Placental pericyte (primary cell): ENCODE data around the genes NACC1 and PODNL1.

GRCh38 chr19:13060613-13061677 lies 41.7 kb downstream of the LYL1 start:
- CAGE, long polyA plus RNA, result no peak

- CAGE, long polyA plus RNA, result no peak
Observed at GRCh38 chr19:13070442-13071260, 32.0 kb downstream of the LYL1 start.

GRCh38 chr19:13072950-13073398 lies 29.7 kb downstream of the LYL1 start:
- CAGE, long polyA plus RNA, result no peak

- CAGE, long polyA plus RNA, result no peak
Observed at GRCh38 chr19:13081978-13082269, 20.7 kb downstream of the LYL1 start.

DNA sequence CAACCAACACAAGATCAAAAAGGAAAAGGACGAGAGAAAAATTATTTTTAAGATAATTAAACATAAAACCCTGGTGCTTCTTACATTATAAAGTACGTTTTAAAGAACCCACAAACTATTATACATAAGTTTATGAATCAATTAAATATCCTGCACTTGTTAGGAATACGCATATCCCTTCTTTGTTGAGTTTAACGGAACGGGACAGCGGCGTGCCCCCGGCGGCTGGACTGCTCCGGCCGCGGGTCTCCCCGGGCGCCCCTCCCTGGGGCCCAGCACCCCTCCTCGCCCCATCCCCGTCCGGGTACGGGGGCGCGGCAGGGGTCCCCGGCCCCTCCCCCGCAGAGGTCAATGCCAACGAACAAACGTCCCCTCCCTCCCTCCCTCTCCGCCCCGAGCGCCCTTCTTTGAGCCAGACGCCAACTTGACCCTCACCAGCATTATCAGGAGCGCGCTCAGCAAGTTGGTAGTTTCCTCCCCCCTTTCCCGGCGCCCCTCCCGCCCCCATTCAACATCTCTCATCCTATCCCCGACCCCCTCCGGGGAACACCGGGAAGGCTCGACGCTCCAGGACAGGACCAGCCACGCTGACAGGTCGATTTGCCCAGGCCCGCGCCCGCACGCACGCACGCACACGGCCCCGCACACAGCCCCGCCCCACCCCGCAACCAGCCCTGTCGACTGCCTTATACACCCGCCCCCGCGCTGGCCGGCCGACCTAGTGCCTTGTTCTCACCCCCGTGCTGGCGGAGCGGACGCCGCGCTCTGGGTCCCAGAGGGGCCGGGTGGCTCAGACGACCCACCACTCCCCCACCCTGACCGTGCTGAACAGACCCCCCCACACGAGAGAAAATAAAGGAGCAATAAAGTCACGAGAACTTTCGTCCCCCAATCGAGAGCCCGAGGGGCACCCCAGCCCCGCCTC lies 5.1 kb downstream of the LYL1 start:
- CAGE, long polyA plus RNA, result no peak

DNA sequence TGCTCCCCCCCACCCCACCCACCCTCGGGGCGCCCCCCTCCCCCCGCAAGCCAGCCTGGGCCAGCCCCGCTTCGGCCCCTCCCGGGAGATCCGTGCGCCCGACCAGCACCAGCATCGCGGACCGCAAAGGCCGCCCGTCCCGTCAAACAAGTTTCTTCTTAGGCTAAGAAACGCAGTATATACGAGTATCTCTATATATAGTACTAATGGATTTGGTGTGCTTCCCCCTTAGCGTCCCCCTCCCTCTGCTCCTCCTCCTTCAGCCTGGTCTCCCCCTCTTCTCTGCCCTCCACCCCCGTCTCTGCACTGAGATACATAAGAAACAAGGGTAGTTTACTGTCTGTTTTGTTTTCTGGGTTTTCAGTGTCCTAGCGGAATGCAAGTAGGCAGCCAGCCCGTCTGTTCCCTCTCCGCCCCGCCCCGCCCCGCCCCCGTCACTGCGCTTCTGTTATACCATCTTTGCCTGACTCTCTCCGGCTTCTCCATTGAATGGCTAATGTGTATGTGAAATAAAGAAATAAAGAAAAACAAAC lies 4.3 kb downstream of the LYL1 start:
- CAGE, long polyA plus RNA, result no peak

- CAGE, long polyA plus RNA, result no peak
Observed at GRCh38 chr19:13117841-13118660, at the start of gene NACC1. Gene NACC1 (plus strand): TSS chr19:13118264.

DNA sequence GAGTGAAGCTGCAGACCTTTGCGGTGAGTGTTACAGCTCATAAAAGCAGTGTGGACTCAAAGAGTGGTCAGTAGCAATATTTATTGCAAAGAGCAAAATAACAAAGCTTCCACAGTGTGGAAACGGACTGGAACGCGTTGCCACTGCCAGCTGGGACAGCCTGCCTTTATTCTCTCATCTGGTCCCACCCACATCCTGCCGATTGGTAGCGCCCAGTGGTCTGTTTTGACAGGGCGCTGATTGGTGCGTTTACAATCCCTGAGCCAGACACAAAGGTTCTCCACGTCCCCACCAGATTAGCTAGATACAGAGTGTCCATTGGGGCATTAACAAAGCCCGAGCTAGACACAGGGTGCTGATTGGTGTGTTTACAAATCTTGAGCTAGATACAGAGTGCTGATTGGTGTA lies 35.8 kb downstream of the IER2 start:
- CAGE, long polyA plus RNA, result no peak

- CAGE, long polyA plus RNA, result no peak
Observed at GRCh38 chr19:13207630-13208352, 57.6 kb downstream of the IER2 start.

- CAGE, long polyA plus RNA, result no peak
Observed at GRCh38 chr19:13260860-13261693, 110.9 kb downstream of the IER2 start.

DNA sequence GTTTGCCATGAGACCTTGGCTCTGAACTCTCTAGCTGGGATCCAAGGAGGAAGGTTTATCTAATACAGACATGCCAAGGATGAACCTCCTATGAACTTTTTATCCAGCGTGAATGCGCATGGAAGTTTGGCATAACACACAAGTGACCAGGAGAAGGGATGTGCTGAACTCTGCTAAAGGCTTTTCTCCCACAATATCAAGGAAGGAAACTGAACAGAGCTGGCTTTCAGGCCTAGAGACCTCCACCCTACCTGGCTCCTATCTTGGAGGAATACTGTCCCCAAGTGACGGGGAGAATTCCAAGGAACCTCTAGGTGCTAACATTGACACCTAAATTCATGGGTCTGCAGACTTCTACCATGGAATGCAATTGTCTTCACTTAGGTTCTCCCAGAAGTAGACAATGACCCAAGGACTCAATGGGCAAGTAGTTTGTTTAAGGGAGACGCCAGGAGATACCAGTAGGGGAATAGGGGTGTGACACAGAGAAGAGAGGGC lies 51.2 kb upstream of the YJU2B start:
- CAGE, long polyA plus RNA, result no peak

- CAGE, long polyA plus RNA, result no peak
Observed at GRCh38 chr19:13774945-13775268, 651 bp downstream of the C19orf53 start.

GRCh38 chr19:13804543-13805232 lies 9.4 kb downstream of the ZSWIM4 start:
- CAGE, long polyA plus RNA, result no peak

GRCh38 chr19:13813154-13813632 lies 17.9 kb downstream of the ZSWIM4 start:
- CAGE, long polyA plus RNA, result no peak

DNA sequence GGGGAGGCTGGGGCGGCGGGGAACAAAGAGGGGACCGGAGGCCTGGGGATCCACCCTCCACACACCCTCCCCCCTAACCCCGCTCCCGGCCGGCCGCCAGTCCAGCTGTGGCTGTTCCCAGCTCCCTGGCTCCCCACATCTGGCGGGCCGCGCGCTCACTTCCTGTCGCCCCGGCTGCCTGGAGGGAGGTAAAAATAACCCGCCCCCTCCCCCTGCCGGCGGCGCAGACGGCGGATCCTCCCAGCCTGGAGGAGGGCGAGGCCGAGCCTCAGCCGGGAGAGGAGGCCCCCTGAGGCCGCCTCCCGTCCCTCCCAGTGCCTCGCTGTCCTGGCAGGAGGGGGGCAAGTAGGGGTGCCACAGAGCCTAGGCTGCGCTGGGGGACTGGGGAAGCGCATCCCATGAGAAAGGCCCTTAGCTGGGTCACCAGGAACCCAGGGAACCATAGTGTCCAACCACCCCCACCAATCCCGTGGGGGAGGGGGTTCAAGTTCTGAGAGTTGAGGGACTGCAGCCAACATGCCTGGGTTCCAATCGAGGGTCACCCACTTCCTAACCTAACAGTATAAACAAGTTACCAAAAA lies 29.2 kb upstream of the NANOS3 start:
- CAGE, long polyA plus RNA, result no peak

- CAGE, long polyA plus RNA, result no peak
Observed at GRCh38 chr19:13937742-13938843, at the start of gene PODNL1. Gene PODNL1 (minus strand): TSS chr19:13938417.

DNA sequence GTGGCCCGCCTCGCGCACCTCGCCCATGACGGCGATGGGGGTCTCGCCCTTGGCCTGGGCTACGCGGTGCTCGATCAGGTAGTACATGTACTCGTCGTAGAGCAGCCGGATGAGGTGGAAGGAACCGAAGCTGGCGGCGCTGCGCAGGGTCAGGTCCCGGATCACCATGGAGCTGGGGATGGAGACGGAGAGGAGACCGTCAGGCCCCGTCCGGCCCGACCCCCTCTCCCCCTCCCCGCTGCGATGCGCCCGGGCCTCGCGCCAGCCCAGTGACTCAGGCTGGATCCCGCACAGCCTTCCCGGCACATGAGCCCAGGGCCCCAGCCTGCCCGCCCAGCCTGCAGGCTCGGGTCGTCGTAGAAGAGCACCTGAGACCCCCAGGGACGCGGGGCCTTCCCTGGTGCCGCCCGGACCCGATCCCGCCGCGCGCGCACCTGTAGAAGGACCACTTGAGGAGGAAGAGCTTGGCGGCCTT lies 10.8 kb downstream of the DCAF15 start:
- CAGE, long polyA plus RNA, result no peak

DNA sequence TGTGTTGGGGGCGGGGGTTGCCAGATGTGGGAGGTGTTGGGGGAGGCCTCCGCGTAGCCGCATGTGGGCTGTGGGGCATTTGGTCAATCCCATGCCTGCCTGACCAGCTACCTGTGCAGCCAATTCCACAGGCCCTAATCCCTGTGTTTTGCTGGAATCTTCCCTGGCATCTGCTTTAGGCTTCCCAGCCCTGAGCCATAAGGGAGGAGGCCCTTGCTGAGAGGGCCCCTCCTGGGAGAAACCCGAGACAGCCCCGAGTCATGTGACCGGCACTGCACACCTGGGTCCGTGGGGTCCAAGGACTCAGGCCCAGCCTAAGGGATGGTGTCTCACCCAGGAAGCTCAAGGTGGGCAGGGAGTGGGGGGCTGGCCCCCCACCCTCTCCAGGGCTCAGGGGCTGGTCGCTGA lies 20.2 kb downstream of the RFX1 start:
- CAGE, long polyA plus RNA, result no peak

GRCh38 chr19:13997027-13997842 lies 8.9 kb downstream of the RFX1 start:
- CAGE, long polyA plus RNA, result no peak

DNA sequence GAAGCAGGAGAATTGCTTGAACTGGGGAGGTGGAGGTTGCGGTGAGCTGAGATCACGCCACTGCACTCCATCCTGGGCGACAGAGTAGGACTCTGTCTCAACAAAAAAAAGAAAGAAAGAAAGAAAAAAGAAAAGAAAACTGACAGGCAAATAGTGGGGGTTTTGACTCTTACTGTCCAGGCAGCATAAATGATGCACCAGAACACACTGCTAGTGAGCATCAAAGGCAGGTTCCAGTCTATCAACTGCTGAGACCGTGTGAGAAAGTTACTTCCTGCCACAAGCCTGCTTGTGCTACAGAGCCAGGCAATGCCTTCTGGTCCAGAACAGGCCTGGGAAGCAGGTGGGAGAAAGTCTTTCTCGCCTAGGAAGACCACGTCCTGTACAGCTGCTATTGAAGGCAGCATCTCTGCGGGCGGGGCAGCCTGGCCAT lies 3.7 kb downstream of the RFX1 start:
- CAGE, long polyA plus RNA, result no peak